ENCODE measurements around a stretch of chr15.

DNA sequence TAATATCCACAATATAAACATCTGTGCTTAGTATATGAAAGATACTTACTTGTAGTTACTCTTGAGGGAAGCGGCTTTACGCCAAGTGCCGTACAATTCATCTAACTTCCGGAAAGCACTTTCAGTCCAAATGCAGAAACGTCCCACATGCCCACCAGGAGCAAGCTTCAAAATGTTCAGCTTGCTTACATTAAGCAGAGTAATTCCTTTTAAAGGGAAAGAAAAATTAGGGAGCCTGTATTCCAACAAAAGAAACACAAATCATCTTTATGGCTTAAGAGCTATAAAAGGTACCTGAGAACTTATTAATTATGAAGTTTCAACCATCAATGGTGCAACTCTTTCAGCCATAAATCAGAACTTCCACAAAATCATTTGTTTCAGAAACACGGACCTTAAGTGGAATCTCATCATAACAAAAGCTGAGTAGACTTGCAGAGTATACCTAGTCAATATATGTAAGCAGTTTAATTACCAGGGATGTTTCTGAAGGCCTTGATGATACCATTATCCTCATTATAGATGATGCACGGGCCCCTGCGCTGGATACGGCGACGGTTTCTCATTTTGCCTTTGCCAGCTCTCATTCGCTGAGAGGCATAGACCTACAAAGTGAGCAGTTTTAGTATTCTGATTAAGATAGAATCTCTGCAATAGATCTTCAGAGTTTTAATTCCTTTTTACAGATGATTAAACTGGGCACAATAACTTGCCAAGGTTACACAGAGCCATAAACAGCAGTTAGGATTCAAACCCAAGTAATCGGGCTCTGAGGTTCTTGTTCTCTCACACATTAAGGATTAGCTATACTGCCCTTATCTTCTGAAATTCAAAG is 3.5 kb downstream of the RPL4 start:
- PRO-cap, 10 experiments = no peak in any of the 10 experiments

DNA sequence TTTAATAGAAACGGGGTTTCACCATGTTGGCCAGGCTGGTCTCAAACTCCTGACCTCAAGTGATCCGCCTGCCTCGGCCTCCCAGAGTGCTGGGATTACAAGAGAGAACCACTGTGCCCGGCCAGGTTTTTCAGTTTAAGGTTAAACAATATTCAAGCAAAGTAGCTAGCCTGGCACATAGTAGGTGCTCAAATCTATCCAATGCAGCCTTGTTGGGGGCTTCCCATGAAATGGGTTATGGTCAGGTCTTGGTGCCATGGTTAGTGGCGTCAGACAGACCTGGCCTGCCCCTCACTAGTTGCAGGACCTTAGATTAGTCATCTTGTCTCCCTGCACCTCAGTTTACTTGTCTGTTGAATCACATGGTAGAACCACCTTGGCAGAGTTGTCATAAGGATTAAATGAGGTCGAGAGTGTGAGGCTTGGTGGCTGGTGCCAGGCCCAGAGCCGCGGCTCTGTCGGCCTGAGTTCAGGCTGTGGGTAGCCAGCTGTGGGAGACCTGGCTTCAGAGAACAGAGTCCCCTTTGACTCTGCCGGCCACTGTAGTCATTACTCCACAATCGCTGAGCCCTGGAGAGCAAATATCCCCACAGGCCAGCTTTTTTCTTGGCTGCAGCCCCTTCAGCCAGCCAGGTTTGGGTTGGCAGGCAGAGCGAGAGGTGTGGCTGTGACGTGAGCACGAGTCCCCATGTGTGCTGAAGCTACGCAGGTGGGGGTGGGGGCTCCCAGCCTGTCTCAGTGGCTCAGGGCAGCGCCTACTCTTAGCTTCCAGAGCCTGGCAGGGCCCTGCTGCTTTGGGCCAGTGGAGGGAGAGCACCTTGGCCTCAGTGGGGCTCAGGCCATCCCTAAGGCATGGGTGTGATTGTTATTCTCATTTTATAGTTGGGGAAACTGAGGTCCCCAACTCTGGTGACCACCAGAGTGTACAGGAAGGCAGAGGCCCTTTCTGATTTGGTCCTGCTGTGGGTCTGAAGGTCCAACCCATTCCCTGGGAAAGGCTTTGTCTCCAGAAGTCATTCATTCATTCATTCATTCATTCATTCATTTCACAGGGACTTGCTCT is 45.4 kb upstream of the LCTL start:
- PRO-cap, 10 experiments = no peak in any of the 10 experiments

DNA sequence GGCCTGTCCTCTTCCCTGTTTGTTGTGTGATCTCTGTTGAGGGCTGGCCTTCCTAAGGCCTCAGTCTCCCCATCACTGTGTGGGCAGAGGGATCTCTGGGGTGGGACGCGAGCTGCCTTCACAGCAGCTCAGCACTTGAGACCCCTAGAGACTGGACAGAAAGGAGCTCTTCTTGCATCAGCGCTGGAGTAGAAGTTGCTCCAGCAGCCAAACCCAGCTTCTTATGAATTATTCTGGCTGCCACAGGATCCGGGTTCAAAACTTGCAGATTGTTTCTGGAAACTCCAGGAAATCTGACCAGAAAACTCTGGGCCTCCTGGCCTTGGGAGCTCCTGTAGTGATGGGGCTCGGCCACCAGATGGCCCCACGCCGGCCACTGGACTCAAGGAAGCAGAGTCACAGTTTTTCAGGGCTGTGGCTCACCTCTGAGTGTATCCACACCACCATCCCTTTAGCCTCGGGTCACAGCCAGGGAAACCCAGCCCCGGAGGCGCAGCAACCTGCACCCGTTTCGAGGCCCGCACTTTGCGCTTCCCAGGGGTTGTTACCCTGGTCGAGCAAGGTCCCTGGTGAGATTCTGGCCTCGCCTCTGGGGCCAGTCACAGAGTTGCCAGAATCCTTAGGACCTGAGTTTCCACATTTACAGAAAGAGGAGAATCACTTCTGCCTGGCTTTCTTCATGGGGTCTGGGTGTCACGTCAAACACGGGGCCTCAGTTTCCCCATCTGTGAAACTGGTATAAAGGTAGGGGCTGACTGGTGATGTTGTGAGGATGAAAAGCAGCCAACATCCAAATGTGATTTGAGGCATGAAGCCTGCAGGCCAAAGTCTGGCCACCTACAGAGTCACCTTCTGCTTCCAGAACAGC is 53.4 kb upstream of the LCTL start:
- PRO-cap, 10 experiments = peak in 1 of 10 experiments; most common plus-strand start position 367 of the sequence (in 1)

- PRO-cap, 10 experiments = no peak in any of the 10 experiments
Observed at GRCh38 chr15:66650284-66650950, 51.6 kb upstream of the SMAD6 start.

DNA sequence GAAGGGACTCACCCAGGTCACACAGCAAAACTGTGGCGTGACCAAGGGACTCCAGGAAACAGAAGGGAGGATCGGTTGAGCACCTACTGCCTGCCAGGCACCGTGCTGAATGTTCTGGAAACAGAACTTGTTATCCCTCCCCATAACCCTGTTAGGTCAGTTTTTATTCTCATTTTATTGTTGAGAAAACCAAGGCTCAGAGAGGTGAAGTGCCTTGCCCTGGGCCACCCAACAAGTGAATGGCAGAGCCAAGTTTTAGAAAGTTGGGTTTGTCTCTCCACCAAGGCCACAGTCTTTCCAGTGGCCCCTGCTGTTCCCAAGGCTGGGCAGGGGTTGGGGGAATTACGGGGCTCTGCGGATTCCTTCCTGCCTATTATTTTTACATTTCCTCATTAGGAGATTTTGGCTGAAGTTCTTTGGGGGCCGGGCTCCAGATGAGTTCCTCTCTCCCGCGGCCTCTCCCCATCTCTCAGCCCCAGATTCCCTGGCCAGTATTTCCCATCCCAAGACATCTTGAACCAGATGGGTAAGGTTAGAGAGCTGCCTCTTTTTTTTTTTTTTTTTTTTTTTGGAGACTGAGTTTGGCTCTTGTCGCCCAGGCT is 44.1 kb upstream of the SMAD6 start:
- PRO-cap, 10 experiments = no peak in any of the 10 experiments

GRCh38 chr15:66707910-66708155 is 5.8 kb downstream of the SMAD6 start:
- PRO-cap, 10 experiments = no peak in any of the 10 experiments

GRCh38 chr15:66718672-66719244 is 16.7 kb downstream of the SMAD6 start:
- PRO-cap, 10 experiments = no peak in any of the 10 experiments

GRCh38 chr15:66877729-66878477 is 175.9 kb downstream of the SMAD6 start:
- PRO-cap, 10 experiments = no peak in any of the 10 experiments

- PRO-cap, 10 experiments = no peak in any of the 10 experiments
Observed at GRCh38 chr15:67033454-67033921, 31.9 kb upstream of the SMAD3 start.

DNA sequence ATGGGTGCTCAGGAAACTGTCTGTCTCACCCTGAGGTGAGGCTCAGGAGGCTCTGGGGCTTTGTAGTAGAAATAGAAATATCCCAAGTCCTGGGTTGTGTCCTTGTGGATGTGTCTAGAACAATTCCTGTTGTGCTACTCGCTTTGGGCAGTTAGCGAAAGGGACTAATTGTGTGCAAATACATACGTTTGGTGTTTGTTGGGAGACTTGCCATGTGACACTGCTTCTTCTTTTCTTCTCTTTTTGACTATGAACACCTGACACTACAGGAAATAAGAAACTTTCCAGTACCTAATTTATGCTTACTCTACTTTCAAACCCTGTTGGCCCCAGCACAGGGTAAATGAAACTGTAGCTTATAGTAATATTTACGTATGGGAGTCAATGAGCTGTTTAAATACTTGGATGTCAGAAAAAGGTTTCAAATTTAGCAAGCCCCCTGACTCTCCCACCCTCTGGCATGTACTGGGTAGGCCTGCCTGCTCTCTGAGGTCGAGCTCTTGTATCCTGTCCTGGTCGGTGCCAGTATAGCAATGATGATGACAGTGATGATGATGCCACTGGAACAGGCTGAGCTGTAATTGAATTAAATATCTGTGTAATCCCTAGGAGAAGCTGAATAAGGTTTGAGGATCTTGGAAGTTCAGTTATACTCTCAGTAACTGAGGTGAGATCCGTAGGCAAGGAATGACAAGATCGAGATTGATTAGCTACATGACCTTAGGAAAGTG is 35.8 kb downstream of the SMAD3 start:
- PRO-cap, 10 experiments = no peak in any of the 10 experiments

- PRO-cap, 10 experiments = peak in 1 of 10 experiments; most common plus-strand start chr15:67115503 (in 1); most common minus-strand start chr15:67115332 (in 1)
Observed at GRCh38 chr15:67114921-67115555, 49.6 kb downstream of the SMAD3 start.

DNA sequence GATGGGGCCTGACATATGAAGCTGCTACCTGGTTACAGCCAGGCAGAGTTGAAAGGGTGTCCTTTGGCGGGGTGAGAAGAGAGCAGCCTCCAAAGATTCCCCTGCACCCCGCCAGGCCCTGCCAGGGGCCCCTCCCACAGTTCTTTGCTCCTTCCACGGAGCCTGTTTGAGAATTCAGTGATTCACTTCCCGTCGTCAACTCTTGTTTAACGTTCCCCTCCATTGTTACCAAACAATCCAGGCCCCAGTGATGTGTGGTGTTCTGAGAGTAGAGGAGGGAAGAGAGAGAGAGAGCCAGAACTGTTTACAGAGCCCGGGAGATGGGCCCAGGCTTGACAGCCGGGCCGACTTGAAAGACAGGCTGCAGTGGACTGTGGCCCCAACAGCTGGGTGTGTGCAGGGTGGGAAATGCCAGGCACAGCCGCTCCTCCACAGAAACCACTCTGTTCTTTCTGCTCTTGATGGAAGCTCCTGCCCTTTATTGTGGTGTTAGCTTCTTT is 81.5 kb downstream of the SMAD3 start:
- PRO-cap, 10 experiments = peak in 1 of 10 experiments; most common plus-strand start position 247 of the sequence (in 1); most common minus-strand start position 256 of the sequence (in 1)

DNA sequence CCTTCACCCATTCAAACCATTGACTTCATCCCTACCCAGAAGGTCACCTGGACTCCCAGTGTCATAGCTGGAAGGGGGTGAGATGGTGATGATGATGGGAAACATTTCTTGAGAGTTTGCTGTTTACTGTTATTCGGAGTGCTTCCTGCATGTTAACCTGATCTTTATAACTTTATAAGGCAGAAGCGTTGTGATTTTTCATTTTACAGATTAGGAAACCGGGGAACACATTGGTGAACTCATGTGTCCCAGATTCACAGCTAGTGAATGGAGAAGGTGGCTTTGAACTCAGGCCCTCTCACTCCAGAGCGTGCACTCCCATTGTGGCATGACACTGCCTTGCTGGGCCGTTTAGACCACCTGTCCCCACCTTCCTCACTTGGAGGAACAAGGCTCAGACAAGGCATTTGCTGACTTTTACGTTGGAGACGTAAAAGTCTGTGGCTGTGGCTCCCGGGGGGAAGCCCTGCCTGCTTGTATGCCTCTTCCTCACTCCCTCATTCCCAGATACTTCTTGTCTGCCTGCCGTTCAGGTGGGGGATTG is 81.9 kb downstream of the AAGAB start:
- PRO-cap, 10 experiments = no peak in any of the 10 experiments

- PRO-cap, 10 experiments = no peak in any of the 10 experiments
Observed at GRCh38 chr15:67201510-67202875, 52.5 kb downstream of the AAGAB start.

DNA sequence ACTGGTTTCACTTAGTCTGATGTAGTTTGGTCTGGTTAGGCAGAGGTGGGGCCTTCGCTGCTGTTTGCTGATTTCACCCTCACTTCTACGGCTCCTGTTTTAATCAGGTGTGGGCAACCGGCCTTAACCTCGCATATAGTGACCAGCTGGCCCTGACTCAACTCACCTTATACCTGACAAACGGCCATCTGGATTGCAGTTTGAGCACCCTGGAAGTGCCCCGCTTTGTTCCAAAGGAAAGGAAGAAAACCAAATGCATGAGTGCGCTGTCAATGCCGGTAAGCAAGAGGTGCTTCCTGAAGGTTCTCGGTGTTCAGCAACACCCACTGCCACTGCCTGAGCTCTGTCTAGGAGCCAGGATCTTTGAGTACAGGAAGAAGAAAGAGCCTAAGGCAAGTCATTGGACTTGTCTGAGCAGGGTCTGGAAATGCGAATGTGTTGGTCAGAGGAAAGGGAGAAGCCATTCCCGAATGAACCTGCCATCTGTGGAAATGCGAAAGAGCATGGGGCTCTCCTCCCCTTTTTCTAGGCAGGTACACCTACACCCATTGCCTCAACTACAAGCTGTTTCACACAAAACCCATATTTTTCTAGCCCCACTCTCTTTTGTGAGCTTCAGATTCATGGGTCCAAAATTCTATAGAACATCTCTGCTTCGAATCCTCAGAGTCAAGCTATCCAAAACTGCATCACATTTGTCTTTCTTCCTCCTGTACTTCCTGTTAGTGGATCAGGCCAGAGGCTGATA is 55.7 kb upstream of the C15orf61 start:
- PRO-cap, 10 experiments = peak in 1 of 10 experiments; most common plus-strand start position 390 of the sequence (in 1); most common minus-strand start position 227 of the sequence (in 1)

- PRO-cap, 10 experiments = no peak in any of the 10 experiments
Observed at GRCh38 chr15:67670787-67671449, 128.4 kb downstream of the MAP2K5 start.

DNA sequence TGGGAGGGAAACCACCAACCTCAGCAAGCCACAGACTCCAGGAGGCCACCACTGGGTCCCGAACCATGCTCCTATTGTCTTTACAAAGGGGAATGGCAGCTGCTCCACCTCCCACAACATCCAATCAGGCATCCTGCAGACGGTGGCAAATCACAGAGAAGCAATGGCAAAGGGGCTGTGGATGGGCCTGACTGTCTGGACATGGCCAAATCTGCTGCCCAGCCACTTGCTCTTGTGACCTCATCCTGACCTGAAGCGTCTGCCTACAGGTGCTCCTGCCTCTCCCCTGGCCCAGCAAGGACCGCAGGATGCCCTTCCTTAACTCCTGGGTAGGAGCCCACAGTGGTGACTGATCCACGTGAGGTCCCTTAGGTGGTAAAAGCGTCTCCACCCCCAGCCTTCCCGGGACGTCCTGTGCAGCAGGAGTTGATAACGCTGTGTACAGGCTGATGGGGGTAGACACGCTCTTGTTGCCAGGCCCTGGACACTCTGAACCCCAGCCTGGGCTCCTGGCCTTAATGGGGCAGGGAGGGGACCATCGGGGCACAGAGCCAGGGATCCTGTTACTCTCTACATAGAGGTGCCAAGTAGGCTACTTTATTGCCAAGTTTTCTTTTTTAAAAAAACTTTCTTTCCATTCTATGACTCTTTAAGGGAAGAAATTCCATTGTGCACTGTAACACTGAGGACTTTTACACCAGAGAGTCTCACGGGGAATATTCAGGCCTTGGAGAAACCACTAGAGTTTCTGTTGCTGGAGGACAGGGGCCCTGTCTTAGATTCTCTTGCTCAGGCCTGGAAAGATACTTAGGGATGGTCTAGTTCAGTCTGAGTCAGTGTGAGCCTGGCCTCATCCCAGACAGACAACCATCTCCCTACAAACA is 110.2 kb upstream of the PIAS1 start:
- PRO-cap, 10 experiments = peak in 1 of 10 experiments; most common plus-strand start position 458 of the sequence (in 1); most common minus-strand start position 305 of the sequence (in 1)

- PRO-cap, 10 experiments = no peak in any of the 10 experiments
Observed at GRCh38 chr15:68279107-68279629, 1.6 kb downstream of the FEM1B start.

GRCh38 chr15:68293651-68294743 is 16.5 kb downstream of the FEM1B start:
- PRO-cap, 10 experiments = no peak in any of the 10 experiments

GRCh38 chr15:68352275-68352954 is 74.9 kb downstream of the FEM1B start:
- PRO-cap, 10 experiments = no peak in any of the 10 experiments

All from Metastatic Breast Carcinoma in the Brain (tissue), 10 donors.